AG08470 (cell line): ENCODE results near the genes CARM1 and TIMM29.

DNA sequence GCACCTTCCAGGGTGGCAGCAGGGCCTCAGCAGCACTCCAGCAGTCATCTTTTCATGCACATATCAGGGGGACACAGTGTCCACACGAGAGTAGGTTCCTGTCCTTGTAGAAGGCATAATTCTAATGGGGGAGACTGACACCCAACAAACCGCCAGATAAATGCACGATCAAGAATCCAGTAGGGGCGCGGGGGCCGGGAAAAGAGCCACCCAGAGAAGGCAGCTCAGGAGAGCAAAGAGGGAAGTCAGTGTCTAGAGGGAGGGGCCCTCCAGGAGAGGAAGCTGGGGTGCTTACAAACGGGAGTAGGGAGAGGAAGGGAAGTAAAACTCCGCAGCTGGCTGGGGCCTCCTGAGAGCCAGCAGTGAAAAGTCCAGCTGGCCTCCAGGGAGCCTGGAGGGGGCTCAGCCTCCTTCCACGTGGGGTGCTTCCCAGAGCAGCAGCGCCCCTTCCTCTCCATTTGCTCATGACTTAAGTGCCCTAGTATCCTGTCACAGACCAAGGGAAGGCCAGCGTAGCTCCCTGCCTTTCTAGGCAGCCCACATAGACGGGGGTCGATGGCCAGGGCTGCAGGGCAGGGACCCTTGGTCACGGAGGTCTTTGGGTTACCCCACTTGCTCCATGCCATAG is 51.8 kb downstream of the TMED1 start:
- RRBS, result no CpG with 5 or more reads among the region's 14 CpGs

DNA sequence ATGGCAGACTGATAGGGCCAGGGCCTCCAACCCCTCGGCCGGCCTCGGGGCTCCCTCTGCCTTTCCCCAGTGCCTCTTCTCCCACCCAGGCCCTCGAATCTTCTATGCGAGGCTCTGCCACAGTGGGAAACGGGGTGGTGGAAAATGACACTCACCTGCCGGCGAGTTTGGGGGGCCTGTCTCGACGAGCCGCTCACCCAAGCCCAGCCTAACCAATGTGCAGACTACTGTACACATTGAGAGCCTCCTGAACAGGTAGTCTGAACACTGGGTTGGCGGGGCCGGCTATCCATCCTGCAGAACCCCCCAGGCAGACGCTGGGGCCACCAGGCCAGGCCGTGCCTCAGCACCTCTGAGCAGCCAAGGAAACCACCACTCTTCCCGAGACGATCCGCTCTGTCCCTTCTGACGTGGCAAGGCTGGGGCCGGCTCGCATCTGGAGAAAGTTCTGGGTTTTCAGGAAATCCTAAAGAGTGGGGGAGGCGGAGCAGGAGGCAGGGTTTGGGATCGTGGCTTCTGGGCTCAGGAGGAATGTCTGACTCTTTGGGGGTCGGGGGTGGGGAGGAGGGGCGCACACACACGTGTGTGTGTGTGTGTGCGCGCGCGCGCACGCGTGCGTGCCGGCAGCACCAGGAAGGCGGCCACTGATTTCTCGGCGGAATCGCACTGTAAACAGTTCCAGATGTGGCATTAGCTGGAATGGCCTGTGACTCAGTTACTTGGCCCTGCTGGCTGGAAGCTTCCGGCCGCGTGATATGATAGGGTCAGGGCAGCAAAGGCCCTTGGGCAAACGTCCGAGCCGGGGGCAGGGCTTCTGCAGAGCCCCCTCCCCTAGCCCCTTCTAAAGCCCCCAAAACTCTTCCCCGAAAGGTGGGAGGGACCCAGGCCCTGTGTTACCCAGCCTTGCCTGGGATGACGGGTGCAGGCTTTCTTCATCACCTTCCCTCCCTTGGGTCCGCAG is 18.5 kb downstream of the TMED1 start:
- RRBS, result 3% methylated on average over 10 of the region's 48 CpGs

GRCh38 chr19:10832233-10833137 is 3.5 kb downstream of the TMED1 start:
- RRBS, result 98% methylated on average over 2 of the region's 32 CpGs

GRCh38 chr19:10838307-10838711 is 2.3 kb upstream of the TMED1 start:
- RRBS, result no CpG with 5 or more reads among the region's 12 CpGs

DNA sequence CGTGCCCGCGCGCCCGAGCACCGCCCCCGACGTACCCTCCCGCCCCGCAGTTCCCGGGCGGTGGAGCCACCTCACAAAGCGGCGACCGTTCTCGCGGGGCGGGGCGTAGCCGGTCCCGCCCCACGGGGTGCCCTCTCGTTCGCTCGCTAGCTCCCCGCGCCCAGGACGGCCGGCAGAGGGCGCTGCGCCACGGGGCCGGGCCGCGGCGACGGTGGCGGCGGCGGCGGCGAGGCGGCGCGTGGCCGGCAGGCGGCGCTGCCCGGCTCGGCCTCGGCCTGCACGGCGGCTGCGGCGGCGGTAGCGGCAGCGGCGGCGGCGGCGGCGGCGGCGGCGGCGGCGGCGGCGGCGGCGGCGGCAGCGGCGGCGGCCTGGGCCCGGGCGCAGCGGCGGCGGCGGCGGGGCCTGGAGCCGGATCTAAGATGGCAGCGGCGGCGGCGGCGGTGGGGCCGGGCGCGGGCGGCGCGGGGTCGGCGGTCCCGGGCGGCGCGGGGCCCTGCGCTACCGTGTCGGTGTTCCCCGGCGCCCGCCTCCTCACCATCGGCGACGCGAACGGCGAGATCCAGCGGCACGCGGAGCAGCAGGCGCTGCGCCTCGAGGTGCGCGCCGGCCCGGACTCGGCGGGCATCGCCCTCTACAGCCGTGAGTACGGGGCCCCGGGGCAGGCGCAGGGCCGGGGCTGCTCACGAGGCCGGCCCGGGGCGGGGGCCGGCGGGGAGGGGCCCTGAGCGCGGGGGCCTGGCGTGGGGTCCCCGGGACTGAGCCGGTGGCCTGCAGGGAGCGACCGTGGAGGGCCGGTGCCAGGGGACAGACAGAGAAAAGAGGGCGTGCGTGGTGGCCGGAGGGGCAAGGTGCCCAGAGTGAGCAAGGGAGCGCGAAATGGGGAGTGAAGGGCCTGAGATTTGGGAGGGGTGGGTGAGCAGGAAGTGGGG is at the start of gene CARM1:
Gene CARM1, plus strand, starts transcription at position 270 of the 929 bp plus-strand sequence.
- RRBS, result 1% methylated on average over 82 of the region's 150 CpGs

DNA sequence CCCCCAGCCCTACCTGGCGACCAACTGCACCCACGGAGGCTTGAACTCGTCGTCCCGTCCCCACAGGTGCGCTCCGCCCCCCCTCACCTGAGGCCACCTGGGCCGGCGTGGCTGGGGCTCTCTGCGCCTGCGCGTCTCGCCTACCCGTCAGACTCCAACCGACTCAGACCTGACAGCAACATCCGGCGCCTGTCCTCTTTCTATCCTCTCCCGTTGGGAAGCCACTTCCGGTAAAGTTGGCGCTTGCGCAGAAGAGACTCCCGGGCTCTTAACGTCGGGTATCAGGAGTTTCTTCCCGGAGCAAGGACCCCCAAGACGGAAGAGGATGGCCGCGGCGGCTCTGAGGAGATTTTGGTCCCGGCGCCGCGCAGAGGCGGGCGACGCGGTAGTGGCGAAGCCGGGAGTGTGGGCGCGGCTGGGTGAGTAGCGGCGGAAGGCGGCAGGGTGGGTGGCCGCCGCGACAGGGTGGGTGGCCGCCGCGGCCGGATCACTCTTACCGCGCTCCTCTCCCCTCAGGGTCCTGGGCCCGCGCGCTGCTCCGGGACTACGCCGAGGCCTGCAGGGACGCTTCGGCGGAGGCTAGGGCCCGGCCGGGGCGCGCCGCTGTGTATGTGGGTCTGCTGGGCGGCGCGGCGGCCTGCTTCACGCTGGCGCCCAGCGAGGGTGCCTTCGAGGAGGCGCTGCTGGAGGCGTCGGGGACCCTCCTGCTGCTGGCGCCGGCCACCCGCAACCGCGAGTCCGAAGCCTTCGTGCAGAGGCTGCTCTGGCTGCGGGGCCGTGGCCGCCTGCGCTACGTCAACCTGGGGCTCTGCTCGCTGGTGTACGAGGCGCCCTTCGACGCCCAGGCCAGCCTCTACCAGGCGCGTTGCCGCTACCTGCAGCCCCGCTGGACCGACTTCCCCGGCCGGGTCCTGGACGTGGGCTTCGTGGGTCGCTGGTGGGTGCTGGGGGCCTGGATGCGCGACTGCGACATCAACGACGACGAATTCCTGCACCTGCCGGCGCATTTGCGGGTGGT is at the start of gene TIMM29:
Gene TIMM29, plus strand, starts transcription at position 314 of the 1,018 bp plus-strand sequence.
- RRBS, result 2% methylated on average over 49 of the region's 114 CpGs

- RRBS, result no CpG with 5 or more reads among the region's 8 CpGs
Observed at GRCh38 chr19:10952637-10953324, 8.0 kb upstream of the SMARCA4 start.

GRCh38 chr19:10968214-10969240 is 7.7 kb downstream of the SMARCA4 start:
- RRBS, result no CpG with 5 or more reads among the region's 17 CpGs

DNA sequence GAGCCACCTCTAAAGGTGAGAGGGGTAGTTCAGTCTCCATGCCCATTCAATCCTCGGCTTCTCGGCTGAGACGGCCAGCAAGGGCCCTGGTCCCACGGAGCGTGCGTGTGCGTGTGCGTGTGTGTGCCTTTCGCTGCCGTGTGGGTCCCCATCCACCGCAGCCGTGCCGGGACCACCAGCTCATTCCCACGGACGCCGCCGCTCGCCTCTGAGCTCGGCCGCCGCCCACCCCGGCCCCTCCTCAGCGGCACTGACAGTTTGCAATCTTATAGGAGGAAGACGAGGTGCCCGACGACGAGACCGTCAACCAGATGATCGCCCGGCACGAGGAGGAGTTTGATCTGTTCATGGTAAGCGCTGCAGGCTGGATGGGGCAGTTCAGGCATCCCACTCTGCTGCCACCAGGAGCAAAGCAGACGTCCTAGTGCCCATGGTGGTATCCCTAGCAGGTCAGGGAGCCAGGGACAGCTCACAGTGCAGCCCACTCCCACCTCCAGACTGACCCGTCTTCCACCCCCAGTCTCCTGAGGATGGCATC is 55.3 kb upstream of the LDLR start:
- RRBS, result 88% methylated on average over 17 of the region's 34 CpGs

GRCh38 chr19:11091456-11092703 is 2.6 kb downstream of the LDLR start:
- RRBS, result no CpG with 5 or more reads among the region's 26 CpGs

GRCh38 chr19:11187277-11187662 is 10.1 kb downstream of the KANK2 start:
- RRBS, result no CpG with 5 or more reads among the region's 4 CpGs

- RRBS, result no CpG with 5 or more reads among the region's 7 CpGs
Observed at GRCh38 chr19:11240066-11240470, 649 bp downstream of the ANGPTL8 start.

DNA sequence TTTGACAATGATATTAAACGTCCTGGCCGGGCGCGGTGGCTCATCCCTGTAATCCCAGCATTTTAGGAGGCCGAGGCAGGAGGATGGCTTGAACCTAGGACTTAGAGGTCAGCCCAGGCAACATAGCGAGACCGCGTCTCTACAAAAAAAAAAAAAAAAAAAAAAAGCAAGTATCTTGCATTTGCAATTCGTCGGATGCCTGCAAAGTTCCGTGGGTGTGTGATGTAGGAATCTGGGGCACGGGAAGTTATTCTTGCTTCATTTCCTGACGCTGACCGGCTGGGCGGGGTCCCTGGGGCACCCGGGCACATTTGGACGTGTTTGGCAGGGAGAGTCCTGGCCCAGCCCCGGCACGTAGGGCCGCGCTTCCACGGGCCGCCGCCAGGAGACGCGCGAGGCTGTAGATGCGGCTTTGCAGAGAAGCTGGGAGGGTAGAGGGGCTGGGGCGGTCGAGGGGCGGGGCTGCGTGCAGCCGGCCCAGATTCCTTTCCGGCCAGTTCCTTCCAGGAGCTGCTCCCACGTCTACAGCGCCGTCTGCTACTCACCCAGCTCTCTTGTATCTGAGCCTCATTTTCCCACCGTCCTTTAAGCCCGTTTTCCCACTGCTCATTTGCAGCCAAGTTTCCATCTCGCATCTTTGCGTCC is 2.3 kb upstream of the TSPAN16 start:
- RRBS, result 6% methylated on average over 3 of the region's 41 CpGs

- RRBS, result 7% methylated on average over 2 of the region's 7 CpGs
Observed at GRCh38 chr19:11345580-11345767, 594 bp downstream of the TMEM205 start.

GRCh38 chr19:11351669-11352074 is 3.6 kb upstream of the PLPPR2 start:
- RRBS, result no CpG with 5 or more reads among the region's 6 CpGs

GRCh38 chr19:11378632-11379285 is 4.3 kb downstream of the SWSAP1 start:
- RRBS, result no CpG with 5 or more reads among the region's 2 CpGs

GRCh38 chr19:11552600-11553172 is 6.3 kb downstream of the ELOF1 start:
- RRBS, result no CpG with 5 or more reads among the region's 12 CpGs

- RRBS, result no CpG with 5 or more reads among the region's 2 CpGs
Observed at GRCh38 chr19:11736624-11737173, 2.0 kb downstream of the ZNF823 start.

DNA sequence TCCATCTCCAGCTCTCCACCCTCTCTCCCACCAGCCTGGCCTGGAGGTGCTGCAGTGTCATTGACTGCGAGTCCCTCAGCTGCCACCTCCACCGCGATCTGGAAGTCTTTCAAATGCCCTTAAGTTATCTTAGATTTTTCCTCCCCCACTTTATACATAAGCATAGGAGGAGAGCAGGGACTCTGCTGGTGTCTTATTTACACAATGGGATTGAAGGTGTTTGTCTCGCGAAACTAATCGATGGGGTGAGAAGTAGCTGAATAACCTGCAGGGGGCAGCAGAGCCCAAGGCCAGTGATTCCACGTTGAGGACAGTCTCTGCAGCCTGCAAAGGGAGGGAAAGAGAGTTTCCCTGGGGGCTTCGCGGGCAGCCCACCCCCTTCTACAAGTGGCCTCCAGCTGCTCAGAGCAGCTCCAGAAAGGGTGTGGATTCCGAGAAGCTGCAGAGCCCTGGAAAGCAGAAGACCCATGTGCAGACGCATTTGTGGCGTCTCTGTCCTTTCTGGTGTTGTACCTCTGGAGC is 1.3 kb upstream of the ZNF700 start:
- RRBS, result no CpG with 5 or more reads among the region's 12 CpGs

- RRBS, result no CpG with 5 or more reads among the region's 7 CpGs
Observed at GRCh38 chr19:11924434-11924813, 483 bp upstream of the ZNF700 start.